Measurements from ENCODE around the genes AZIN2 and SMIM12.

DNA sequence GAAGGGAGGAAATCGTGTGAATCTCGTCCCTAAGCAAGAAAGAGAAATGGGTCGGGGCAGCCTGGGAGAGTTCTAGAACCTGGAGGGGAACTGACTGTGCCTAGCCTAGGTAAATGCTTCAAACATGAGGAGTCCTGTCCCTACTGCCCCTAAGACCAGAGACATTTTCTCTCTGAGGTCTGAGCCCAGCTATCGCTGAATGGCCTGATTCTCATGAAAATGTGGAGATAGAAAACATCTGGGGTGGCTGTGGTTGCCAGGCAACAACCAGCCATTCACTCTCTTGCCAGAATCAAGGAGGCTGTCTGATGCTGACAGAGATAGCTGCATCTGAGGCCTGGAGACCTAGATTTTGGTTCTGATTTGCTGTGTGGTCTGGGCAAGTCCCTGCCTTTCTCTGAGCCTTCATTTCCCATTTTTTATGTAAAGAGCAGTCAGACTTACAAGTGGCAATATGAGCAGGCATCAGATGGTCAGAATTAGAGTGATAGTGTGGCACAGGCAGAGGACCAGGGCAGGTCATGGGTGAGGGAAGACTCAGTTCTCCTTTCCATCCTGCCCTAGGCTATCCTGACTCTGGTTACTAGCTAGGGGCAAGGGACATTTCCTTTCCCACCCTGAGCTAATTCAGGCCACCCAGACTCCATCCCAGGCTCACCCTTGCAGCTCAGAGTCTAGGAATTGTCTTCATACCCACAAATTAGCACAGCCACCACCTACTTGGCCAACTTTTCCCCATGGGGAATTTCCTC lies 19.9 kb upstream of the RNF19B start:
- PRO-cap = no peak

DNA sequence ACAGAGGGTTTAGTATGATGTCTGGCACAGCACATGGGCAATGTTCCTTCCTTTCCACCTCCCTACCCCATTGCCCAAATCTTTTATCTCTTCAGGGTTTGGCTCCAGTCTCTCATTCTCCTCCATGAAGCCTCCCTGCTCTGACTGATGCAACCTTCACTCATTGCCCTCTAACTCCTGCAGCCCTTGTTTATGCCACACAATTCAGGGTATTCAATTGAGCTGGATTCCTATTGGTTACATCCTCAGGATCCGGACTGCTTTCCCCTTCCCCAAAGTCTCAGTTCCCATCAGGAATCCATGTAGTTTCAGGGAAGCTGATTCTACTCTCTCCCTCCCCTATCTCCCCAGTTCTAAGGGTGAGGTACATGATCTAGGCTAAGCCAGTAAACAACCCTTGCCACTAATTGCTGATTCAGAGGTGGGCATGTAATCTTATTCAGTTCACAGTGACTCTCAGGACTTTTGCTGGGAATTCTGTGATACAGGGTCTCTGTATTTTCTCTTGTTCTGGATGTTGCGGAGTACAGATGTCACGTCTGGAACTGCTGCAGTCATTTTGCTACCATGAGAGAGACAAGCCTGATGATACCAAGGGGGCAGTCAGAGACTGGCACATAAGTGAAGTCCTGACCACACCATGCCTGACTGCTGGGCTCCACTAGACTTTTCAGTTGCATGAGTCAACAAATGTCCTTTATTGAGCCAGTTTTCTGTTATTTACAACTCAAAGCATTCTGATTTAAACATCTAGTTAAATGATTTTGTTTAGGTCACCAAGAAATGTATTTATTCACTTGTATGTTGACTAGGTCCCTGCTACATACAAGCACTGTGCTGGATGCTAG lies 33.9 kb downstream of the AK2 start:
- PRO-cap = no peak

DNA sequence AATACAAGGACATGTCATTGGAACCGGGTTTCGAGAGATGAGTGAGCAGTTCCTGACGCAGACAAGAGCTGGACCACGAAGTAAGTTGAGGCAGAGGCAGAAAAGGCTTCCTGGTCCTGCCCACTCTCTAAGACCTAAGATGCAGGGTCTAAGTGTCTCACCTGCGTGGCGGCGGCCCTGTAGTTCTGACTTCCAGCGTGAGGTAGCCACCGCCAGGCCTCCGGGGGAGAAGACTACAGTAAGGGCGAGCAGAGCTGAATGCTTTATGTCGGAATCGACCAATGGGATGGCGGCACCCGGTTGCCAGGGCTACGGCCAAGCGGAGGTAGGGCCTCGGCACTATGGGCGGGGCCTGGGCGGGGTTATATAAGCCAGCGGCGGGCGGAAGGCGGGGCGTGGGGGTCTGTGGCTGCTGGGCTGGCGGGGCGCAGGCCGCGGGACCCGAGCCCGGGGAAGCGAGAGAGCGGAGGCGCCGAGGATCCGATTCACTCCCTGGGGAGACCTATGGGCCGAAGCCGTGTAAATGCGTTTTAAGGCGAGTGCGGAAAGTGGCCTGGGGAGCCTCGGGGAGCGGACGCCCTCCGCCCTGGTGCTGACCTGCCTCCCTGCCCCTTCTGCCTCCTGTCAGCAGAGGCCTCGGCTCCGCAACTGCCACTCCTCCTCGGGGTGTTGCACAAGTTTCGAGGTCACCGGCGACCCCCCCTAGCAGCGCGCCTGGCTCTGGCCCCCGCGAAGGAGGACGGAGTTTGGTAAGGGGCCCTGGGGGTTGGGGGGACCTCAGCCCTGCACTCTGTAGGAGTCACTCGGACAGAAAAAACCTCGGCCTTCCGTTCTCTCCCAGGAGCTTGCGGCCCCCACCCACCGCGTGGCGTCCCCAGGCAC lies at the start of gene AZIN2:
TSS of gene AZIN2 (plus strand) at position 394 of the 882 bp plus-strand sequence.
- PRO-cap = bidirectional peak, plus-strand start at position 396 of the sequence, minus-strand start at position 235 of the sequence

- PRO-cap = no peak
These were observed 5.6 kb downstream of the TRIM62 start for GRCh38 chr1:33175743-33177187.

GRCh38 chr1:33220814-33221477 lies 35.3 kb upstream of the ZNF362 start:
- PRO-cap = no peak

- PRO-cap = no peak
These were observed 2.4 kb downstream of the ZNF362 start for GRCh38 chr1:33258652-33259205.

GRCh38 chr1:33337259-33337916 lies 16.5 kb upstream of the A3GALT2 start:
- PRO-cap = no peak

DNA sequence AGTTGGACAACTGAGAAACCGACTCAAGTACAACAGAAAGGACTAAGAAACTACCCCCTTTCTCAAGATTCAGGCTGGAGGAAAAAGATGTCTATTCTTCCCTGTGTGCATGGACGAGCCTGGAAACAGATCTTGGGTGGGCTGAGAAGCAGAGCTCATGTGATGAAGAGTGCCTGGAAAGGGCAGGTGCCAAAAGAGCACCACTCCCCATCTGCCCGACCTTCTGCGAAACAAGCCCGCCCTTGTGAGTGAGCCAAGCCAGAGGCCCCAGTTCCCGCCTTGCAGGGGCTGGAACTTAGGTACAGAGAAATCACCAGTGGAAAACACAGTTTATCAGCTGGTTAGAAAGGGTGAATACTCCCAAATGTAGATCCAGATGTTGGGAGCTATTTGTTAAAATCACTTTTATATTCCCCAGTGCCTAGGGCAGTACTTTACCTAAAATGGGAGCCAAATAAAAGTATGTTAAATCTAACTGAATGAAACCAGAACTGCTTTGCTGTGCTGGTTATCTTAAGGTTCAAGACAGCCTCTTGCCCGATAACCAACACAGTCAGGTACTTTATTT lies 26.8 kb upstream of the A3GALT2 start:
- PRO-cap = no peak

GRCh38 chr1:33349070-33349959 lies 28.4 kb upstream of the A3GALT2 start:
- PRO-cap = unidirectional peak, plus-strand start at chr1:33349372; bidirectional peak, plus-strand start at chr1:33350073, minus-strand start at chr1:33349908

DNA sequence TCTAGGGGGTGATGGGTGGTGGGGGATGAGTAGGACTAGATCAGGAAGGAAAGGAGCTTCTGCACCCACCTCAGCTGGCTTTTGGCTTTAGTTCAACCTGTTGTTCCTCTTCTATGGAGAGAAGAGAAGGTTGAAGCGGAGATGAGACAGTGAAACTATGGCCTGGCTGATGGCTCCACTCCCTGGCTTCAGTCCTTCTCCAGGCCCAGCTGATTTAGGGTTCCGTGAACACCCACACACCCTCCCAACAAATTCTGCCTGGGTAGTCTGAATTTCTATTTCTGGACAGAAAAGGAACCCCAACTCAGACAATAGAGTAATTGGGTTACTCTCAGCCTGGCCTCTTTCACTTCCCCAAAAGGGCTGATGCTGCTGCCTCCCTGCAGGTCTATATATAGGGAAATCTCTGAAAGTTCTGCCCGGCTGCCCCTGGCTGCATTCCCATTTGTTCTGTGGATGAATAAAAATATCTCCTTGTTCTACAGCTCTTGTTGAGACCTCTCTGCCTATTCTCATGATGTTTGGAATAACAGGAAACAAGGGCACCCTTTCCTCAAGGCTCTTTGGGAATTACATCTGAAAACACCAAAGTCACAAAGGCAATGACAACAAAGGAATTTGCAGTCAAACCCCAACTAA lies 11.5 kb upstream of the ZSCAN20 start:
- PRO-cap = unidirectional peak, minus-strand start at position 365 of the sequence

DNA sequence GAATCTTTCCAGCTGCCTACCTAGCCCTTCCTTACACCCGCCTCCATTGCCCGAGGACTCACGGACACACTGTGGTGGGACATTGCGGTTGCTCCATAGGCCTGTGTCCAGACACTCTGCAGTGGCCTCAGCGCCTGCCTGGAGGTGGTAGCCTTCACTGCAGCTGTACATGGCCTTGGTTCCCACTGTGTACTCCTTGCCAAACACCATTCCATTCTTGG lies 99.9 kb downstream of the ZSCAN20 start:
- PRO-cap = no peak

DNA sequence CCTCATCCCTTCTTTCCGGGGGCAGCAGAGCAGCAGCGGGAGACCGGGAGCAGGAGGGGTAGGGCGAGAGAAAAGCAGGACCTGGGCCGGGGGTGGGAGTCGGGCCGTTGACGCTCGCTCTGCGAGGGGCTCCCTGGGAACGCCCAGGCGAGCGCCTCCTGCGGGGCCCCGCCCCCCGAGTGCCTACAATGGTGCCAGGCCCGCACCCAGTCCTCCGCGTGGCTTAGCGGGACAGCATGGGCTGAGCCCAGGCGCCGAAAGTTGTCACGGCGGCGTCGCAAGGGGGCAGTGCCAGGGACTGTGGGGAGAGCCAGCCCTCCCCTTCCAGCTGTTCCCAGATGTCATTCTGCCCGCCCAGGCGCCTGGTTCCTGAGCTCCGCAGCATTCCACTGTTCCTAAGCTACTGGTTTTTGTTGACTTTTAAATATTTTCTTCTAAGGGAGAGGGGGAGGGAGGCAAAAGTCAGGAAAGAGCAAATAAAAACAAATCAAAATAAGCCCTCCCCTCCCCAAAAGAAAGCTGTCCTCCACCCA lies 505 bp downstream of the C1orf94 start:
- PRO-cap = no peak

DNA sequence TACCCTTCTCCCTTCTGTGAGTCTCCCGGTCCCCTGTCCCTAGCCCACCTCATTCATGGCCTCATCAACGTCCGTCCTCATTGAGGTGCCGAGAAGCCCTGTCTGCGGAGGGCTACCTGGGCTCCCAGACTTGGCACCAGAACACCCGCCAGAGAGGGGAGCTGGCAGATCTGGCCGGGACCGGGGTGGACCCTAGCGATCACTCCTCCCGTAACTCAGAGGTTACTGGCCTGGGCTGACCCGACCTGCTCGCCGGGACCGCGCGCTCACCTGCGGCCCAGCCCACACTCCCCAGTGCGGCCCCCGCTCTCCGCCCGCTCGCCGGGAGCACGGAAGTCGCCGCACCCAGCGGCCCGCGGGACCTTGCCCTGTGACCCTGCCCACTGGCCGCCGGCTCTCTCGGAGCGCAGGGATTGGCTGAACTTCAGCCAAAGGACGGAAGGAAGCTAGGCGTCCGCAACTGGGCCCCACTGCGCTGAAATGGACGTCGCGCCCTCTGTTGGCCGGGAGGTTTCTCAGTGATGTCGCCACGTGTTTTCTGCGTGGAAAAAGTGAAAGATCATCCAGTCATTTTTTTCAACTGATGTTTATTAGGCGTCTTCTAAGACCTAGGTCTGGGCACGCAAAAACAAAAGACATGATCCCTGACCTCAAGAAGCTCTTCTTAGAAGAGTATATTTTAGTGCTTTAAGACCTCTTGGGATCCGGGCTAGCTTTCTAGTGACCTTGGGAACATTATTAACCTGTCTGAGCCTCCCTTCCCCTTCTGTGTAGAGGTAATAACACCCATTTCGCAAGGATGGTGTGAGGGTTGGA lies at the start of gene SMIM12:
TSS of gene SMIM12 (minus strand) at position 343 of the 816 bp plus-strand sequence.
- PRO-cap = bidirectional peak, plus-strand start at position 535 of the sequence, minus-strand start at position 372 of the sequence

GRCh38 chr1:35172186-35172691 lies 20.7 kb downstream of the SFPQ start:
- PRO-cap = no peak

DNA sequence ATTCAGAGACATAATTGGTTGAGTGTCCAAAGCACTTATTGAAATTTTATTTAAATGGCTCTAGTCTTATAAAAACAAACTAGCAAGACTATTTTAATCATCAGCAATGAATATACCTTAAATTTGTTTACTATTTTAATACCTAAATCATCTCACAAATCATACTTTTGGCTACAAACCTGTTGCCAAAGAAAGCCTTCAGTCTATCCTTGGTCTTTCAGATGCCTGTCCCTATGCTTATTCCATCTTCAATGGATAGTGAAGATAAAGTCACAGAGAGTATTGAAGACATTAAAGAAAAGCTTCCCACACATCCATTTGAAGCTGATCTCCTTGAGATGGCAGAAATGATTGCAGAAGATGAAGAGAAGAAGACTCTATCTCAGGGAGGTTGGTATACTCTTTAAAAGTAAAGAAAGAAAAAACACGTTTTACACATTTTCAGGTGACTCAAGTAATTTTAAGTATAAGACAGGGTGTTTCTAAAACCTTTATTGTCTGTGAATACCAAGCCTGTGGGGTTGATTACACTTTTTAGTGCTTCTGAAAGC lies 128.7 kb downstream of the ZMYM4 start:
- PRO-cap = no peak

DNA sequence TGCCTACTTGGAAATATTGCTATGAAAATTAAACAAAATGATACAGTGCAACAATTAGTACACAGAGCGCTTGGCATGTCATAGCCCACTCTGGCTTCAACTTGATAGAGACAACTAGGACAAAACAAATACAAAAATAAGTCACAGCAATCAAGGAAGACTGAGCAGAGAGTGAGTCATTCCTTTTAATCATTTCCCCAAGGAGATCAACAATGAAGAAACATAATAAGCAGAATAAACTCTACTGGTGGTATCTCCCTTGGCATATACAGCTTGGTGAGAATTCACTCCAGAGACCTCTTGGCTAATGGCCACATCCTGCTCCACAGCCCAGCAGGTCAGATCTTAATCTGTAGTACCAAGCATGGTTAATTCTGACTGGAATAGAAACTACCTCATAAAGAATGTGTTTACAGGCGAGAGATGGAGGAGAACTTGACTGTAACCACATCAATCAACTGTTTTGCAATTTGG lies 51.4 kb downstream of the KIAA0319L start:
- PRO-cap = no peak

DNA sequence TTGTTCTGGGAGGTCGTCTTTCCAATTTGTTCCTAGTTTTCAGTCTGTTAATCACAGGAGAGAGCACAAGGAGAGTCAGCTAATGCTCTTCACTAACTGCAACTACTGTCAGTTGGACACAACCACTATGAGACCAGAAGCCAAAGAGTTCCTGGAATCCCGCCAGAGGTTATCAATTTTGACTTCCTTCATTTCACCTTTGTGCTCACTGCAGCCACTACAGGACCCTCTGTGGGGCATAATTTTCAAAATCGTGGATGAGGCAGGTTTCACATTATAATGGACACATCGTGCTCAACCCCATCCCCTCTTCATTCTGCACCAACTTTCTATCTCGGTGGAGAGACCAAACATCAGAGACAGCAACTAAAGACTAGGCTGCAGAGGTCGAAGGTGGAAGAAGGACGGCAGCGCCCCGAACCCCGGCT lies 660 bp downstream of the KIAA0319L start:
- PRO-cap = unidirectional peak, plus-strand start at position 330 of the sequence; unidirectional peak, plus-strand start at position 369 of the sequence

DNA sequence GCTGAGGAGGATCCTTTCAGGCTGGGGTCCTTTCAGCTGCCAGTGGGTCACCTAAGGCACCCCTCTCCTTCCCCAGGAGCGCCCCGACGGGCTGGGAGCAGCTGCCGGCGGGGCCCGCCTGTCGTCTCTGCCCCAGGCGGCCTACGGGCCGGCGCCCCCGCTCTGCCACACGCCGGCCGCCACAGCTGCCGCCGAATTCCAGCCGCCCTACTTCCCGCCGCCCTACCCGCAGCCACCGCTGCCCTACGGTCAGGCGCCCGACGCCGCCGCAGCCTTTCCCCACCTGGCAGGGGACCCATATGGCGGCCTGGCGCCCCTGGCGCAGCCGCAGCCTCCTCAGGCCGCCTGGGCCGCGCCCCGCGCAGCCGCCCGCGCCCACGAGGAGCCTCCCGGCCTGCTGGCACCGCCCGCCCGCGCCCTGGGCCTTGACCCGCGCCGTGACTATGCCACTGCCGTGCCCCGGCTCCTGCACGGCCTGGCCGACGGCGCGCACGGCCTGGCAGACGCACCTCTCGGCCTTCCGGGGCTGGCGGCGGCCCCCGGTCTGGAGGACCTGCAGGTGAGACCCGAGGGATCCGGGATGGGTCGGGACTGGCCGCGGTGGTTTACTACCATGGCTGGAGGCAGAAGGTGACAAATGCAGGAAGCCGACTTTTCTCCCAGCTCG lies 870 bp downstream of the TFAP2E start:
- PRO-cap = no peak

DNA sequence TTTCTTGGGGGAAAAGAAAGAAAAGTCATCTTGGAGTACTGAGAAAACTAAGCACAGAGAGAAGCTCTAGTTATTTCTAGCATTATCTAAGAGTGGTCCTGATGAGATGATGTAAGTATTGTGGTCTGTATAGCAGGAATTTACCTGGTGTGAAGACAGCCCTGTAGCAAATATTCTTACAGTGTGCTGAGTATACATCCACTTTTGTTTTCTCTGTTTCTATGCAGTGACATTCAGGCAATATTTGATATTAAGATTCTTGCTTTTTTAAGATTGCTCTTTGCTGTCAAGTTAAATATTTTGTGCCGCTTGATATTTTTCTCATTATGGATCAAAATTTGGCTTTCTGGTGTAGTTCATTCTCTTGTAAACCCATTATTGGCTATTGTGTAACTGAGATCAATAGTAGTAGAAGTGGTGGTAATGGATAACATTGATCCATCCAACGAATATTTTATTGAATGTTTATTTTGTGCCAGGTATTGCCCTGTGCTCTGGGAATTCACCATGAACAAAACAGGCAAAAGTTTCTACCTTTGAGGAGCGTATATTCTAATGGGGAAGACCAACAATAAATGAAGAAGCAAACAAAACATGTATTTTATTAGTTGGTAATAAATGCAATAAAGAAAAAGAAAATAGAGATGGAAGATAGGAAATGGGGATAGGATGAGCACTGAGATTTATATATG lies 9.8 kb downstream of the AGO4 start:
- PRO-cap = no peak

- PRO-cap = no peak
These were observed 29.6 kb upstream of the AGO1 start for GRCh38 chr1:35853366-35853848.